H1 (cell line): ENCODE data around the gene GRM1.

DNA sequence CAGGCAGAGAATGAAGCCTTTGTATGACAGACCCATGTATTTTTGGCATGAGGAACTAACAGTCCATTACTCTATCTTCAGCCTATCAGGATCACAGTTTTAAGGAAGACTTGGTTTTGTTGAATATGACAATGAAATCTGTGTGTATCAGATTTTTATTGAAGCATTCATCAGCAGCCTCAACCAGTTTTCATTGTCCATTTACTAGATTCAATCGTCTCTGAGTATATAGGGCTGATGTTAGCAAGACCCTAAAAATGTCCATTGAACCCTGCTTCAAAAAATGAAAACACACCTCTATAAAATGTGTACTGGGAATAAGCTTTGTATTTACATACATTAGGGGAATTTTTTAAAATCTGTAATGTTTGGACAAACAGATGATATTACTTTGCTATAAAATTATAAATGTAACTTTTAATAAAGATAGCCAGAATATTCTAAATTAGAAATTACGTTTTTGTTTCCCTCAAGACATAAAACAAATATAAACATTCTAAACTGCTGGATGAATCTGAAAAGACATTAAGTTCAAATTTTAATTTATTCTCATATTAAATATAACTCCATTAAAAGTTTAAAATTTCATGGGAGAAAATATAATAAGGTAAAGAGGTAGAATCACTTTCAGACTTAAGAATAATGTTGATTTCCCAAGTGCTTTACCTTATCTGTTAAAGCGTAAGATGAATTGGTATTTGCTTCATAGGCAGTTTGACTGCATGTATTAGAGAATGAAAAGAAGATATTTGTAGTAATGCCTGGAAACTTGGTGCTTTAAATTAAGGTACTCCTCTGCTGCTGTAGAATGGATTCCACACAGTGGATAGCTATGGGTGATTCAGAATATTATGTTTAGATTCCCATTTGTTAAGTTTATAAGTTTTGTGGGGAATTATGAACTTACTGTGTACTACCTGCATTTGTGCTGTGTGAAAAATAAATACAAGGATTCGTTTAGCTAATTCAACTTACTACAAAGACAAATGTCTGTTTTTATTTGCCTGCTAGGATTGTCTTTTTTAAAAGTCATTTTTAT, 71.9 kb downstream of the VTA1 start:
- RRBS = no CpG with 5 or more reads among the region's 4 CpGs
CAGE:
- cytosol, long polyA plus RNA = no peak
- long polyA plus RNA = no peak
- nucleus, long polyA plus RNA = no peak

- RRBS = no CpG with 5 or more reads among the region's 21 CpGs
CAGE:
- cytosol, long polyA plus RNA = no peak
- long polyA plus RNA = no peak
- nucleus, long polyA plus RNA = no peak
Measured at GRCh38 chr6:142301342-142301601, 535 bp upstream of the ADGRG6 start.

DNA sequence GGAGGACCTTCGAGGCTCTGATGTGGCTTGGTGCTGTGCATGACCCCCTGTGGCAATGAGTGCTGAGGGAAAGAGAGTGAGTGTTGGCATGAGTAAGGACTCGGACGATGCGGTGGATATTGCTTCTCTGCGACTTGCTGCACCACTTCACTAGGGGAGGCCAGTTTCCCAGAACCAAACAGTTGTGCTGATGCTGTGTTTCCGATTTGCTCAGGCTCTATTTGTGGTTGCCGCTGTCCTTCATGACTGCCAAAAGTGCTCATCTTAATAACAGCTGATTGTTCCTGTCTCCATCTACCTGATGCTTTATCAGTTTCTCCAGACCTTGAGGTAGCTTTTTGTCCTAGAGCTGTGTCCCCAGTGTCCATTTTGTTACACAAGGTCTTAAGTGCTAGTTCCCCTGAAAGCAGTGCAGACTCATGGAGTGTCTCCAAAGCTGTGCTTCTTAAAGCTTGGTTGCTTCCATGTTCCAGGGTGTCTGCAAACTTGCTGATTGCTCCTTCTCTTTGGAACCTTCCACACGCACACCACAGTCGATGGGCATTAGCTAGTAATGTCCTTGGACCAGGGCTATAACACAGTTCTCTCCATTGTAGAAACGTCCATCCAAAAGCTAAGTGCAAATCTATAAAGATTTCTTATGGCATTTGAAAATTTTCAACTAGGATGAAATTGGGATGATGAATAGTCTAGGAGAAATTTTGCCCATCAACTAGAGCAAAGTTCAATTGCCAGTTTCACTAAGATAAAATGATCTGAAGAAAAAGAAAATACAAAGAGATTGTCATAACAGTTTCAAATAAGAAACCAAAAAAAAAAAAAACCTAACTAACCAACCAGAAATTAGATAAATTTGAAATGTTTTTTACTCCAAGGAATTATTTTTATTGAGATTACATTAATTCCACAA, 170.3 kb downstream of the HIVEP2 start:
- RRBS = no CpG with 5 or more reads among the region's 10 CpGs
CAGE:
- cytosol, long polyA plus RNA = no peak
- long polyA plus RNA = no peak
- nucleus, long polyA plus RNA = no peak

GRCh38 chr6:142871858-142872441, 73.0 kb downstream of the HIVEP2 start:
- RRBS = no CpG with 5 or more reads among the region's 6 CpGs
CAGE:
- cytosol, long polyA plus RNA = no peak
- long polyA plus RNA = no peak
- nucleus, long polyA plus RNA = no peak

GRCh38 chr6:143097924-143098564, 37.4 kb downstream of the AIG1 start:
- RRBS = no CpG with 5 or more reads among the region's 3 CpGs
CAGE:
- cytosol, long polyA plus RNA = no peak
- long polyA plus RNA = no peak
- nucleus, long polyA plus RNA = no peak

GRCh38 chr6:143115783-143116163, 55.1 kb downstream of the AIG1 start:
- RRBS = no CpG with 5 or more reads among the region's 4 CpGs
CAGE:
- cytosol, long polyA plus RNA = no peak
- long polyA plus RNA = no peak
- nucleus, long polyA plus RNA = no peak

DNA sequence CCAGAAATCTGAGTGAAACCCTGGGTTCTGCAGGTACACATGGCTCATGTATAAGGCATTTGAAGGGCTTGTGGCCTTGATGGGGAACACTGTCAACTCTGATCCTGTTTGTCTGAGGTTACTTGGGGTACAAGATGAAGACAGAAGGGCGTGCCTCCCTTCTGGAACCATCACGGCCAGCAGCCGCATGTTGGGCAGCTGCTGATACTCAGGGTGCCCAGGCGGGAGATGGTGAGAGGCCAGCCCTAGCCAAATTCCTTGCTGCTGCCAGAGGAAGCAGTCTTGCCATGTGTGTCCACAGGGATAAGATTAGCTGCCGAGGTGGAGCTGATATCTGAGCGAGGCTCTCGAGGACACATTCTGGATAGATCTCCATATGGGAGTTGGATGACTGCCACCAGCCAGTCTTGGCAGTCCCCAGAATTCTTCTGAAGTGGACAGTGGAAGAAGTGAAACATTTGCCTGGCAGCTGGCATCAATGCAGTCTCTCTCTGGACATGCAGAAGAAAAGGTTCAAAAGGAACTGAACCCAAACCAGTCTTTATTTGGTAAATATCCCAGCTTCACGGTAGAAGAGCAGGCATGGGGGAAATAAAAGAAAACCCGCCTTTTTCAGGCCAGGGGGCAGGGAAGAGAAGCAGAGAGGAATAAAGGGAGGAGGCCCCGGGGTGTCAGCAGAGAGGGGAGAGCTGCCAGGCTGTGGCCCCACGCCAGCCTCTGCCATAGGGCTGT, 3.5 kb upstream of the FUCA2 start:
- RRBS = no CpG with 5 or more reads among the region's 11 CpGs
CAGE:
- cytosol, long polyA plus RNA = no peak
- long polyA plus RNA = no peak
- nucleus, long polyA plus RNA = no peak

- RRBS = no CpG with 5 or more reads among the region's 2 CpGs
CAGE:
- cytosol, long polyA plus RNA = no peak
- long polyA plus RNA = no peak
- nucleus, long polyA plus RNA = no peak
Measured at GRCh38 chr6:143707815-143708274, 30.1 kb downstream of the PHACTR2 start.

DNA sequence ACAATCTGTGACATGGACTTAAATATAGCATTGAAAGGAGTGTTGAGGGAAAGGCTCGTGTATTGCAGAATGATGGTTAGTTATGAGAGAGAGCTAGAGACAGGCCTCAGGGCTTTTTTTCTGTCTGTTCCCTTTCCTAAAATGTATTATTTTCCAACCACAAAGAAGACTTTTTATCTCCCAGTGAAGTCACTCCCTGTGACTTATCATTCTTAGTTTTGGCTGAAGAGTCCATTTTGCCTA, 37.4 kb upstream of the LTV1 start:
- RRBS = no CpG with 5 or more reads among the region's 1 CpG
CAGE:
- cytosol, long polyA plus RNA = no peak
- long polyA plus RNA = no peak
- nucleus, long polyA plus RNA = no peak

- RRBS = no CpG with 5 or more reads among the region's 28 CpGs
CAGE:
- cytosol, long polyA plus RNA = no peak
- long polyA plus RNA = no peak
- nucleus, long polyA plus RNA = no peak
Measured at GRCh38 chr6:143843439-143843961, 362 bp downstream of the LTV1 start.

DNA sequence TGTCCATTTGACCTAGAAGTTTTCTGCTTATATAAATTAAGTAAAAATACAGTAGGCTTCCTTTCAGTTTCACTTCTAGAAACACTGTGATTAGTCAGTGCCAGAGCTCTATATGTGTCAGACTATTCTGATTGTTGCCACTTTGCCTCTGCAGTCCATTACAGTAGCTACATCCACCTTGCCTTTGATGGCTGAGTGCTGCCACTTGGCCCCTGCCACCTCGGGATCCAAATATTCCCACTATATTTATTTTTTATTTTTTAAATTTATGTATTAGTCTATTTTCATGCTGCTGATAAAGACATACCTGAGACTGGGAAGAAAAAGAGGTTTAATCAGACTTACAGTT, 8.0 kb downstream of the ZC2HC1B start:
- RRBS = no CpG with 5 or more reads among the region's 1 CpG
CAGE:
- cytosol, long polyA plus RNA = no peak
- long polyA plus RNA = no peak
- nucleus, long polyA plus RNA = no peak

GRCh38 chr6:144190460-144191025, 40.2 kb downstream of the STX11 start:
- RRBS = no CpG with 5 or more reads among the region's 2 CpGs
CAGE:
- cytosol, long polyA plus RNA = no peak
- long polyA plus RNA = no peak
- nucleus, long polyA plus RNA = no peak

GRCh38 chr6:144285973-144286618, 961 bp downstream of the UTRN start:
- RRBS = 1% methylated on average over 22 of the region's 47 CpGs
CAGE:
- cytosol, long polyA plus RNA = no peak
- long polyA plus RNA = no peak
- nucleus, long polyA plus RNA = no peak

DNA sequence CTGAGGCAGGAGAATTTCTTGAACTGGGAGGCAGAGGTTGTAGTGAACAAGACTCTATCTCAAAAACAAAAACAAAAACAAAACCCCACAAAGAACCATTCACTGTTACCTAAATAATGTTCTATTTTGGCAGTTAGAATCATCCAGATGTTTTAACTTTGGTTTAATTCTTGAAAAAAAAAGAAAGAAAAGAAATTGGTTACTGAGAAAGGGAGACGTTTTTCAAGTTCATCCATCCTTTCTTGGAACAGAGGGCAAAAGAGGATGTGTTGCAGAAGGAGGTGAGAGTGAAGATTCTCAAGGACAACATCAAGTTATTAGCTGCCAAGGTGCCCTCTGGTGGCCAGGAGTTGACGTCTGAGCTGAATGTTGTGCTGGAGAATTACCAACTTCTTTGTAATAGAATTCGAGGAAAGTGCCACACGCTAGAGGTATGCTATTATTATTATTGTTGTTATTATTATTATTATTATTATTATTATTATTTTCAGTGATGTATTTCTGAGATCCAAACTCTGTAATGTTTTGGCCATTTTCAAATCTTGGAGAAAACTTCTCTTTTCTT, 196.9 kb downstream of the UTRN start:
- RRBS = no CpG with 5 or more reads among the region's 4 CpGs
CAGE:
- cytosol, long polyA plus RNA = no peak
- long polyA plus RNA = no peak
- nucleus, long polyA plus RNA = no peak

DNA sequence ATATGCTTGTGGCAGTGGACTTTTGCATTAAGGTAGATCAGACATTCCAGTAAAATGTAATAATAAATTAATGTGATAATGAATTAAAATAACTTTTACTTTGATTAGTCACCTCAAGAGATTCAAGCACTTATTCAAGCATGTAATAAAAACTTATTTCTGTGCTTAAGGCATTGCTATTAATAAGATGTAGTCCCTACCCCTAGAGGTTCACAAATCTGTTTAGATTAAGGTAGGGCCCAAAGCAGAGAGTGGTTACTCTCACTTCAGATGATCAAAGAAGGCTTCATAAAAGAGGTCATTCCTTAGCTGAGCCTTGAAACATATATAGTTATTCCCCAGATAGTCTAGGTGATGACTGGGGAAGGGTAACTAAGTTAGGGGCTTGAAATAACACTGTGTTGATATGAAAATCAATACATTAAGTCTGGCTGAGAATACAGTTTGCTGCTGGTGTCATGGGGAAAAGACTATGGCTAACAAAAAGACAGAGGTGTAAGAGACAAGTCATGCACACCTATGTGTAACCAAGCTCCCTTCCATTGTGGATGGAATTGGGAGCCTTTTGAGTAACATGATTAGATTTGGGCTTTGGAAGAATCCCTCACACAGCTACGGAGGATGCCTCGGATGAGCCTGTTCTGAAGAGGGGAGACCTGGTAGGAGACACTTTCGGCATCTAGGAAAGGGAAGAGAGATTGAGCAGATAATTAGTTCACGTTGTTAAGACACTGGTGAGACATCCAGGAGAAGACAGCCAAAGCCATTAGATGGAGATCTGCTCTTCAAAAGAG, 395.5 kb downstream of the UTRN start:
- RRBS = no CpG with 5 or more reads among the region's 4 CpGs
CAGE:
- cytosol, long polyA plus RNA = no peak
- long polyA plus RNA = no peak
- nucleus, long polyA plus RNA = no peak

DNA sequence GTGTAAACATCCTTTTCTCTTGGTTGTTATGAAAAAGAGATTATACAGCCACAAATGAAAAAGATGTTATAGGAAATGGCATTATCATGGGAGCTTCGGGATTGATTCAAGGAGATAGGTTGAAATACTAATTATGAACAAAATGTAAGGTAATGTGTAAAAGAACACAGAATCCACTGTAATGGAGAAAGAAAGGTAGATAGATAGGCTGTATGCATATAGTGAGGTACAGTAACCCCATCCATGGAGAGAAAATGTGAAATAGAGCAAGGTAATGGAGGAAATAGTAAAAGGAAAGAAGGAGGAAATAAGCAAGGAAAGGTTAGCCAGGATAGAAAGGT, 525.1 kb downstream of the UTRN start:
- RRBS = no CpG with 5 or more reads among the region's 1 CpG
CAGE:
- cytosol, long polyA plus RNA = no peak
- long polyA plus RNA = no peak
- nucleus, long polyA plus RNA = no peak

GRCh38 chr6:144813447-144814285, 528.5 kb downstream of the UTRN start:
- RRBS = no CpG with 5 or more reads among the region's 7 CpGs
CAGE:
- cytosol, long polyA plus RNA = no peak
- long polyA plus RNA = no peak
- nucleus, long polyA plus RNA = no peak

DNA sequence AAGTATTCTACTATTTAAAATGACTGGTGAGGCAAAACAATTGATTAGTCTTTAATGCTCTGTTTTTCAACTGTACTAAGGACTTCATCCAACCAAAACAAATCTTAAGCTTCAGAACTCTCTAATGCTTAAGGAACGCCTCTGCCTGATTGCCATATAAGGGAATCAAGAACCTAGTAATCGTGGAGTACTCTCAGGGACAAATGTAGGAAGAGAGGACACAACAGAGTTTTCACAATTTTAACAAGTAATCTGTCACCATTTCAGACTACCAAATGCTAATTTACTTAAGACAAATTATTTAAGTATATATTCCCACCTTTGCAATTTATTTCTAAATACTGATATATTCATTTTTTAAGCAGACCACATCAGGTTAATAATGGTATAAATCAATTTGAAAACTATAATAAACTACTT, 16.0 kb downstream of the FBXO30 start:
- RRBS = no CpG with 5 or more reads among the region's 2 CpGs
CAGE:
- cytosol, long polyA plus RNA = no peak
- long polyA plus RNA = no peak
- nucleus, long polyA plus RNA = no peak

DNA sequence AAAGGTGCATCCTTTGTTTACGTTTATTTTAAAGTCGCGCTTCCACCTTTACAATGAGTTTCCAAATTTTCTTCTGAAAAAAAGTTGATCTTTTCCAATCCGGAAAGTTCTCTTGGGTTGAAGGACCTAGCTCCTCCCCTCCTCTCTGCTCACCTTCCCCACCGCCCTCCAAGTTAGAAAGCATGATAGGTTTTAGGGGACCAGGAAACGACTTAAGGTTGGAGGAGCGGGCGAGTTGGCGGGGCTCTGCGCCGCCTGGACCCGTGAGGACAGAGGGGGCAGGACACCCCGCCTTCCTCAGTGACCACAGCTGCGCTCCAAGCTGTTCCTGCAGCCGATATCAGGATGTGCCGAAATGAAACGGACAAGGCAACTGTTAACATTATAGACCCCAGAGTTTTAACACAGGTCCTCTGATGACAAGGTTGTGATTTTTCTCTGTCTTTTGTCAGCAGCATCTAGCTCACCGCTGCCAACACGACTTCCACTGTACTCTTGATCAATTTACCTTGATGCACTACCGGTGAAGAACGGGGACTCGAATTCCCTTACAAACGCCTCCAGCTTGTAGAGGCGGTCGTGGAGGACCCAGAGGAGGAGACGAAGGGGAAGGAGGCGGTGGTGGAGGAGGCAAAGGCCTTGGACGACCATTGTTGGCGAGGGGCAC, at the start of gene GRM1:
TSS of gene GRM1 (plus strand) at position 320 of the 667 bp plus-strand sequence.
- RRBS = no CpG with 5 or more reads among the region's 29 CpGs
CAGE:
- cytosol, long polyA plus RNA = no peak
- long polyA plus RNA = no peak
- nucleus, long polyA plus RNA = no peak

- RRBS = no CpG with 5 or more reads among the region's 20 CpGs
CAGE:
- cytosol, long polyA plus RNA = no peak
- long polyA plus RNA = no peak
- nucleus, long polyA plus RNA = no peak
Measured at GRCh38 chr6:146544168-146544866, 684 bp downstream of the RAB32 start.